ENCODE results near the gene HOXA11.

DNA sequence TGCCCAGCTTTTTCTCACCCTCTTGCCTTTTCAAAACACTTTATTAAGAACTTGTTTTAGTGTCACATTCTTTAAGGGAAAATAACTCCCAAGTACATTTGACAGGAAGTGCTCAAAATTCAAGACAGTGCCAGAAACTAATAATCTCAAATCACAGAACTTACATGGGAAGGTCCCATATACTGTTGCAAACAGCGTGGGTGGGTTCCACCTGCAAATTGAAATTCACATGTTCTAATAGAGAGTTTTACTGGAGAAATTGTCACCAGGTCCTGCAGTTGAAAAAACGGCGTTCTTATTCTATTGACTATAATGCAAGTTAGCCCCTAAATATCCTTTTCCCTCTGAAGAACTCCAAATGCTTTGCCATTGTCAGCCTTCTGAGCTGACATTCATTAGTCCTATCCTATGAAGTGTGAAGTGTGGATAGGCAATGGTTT lies 261.1 kb downstream of the SKAP2 start:
- PRO-cap, result no peak

- PRO-cap, result no peak
Measured at GRCh38 chr7:26664912-26665370, 199.4 kb downstream of the SKAP2 start.

DNA sequence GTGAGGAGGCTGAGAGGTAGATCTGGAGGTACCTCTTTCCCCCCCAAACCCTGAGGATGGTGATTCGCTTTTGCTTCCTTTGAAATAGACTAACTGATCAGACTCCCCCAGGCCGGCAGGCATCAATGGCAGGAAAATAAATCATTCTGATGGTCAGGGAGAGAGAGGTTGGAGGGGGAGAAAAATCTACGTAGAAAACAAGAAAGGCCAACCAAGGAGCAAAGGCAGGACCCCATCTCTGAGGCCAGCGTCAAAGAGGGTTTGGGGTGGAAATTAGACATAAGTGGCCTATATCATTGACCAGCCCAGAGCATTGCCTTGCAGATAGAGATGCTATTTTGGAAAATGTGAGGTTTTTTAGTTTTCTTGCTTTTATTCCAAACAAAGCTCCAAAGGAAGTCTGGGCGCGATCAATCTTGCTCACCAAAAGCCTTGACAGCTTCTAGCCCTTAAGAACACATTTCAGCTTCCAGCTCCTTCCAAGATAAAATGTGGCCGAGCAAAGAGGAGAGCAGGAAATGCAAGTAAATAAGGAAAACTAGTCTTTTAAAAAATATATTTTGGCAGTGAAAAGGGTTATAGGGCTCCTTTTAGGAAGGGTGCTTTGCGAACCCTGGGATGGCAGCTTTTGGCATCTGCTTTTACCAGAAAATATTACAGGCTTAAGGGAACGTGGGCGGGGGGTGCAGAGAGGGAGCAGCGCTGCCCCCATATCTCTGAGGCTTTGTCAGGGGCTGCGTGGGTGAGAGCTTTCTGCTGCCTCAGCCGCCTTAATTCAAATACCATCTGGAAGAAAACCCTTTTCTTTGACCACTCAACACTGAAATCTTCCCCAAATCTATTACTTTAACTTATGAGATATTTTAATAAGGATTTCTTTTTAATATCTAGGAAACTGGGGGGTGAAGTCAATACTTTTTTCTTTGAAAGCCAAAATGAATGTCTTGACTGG lies 2.1 kb upstream of the HOXA2 start:
- PRO-cap, result no peak

DNA sequence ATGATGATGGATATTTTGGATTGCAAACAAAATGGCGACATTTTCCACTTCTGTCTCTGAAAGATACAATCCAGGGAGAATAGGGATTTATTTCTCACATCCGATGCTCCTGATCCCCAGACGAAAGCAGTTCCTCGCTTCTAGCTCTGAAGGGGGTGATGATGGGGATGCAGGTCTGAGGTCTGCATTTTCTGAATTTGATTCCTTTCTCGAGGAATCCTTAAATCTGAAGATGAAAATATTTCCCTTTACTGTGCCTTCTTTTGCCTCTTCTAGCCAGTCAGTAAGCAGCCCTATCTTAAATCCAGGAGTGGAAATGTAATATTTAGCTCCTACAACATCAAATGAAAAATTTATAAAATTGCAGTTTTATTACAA lies 3.4 kb upstream of the HOXA2 start:
- PRO-cap, result no peak

DNA sequence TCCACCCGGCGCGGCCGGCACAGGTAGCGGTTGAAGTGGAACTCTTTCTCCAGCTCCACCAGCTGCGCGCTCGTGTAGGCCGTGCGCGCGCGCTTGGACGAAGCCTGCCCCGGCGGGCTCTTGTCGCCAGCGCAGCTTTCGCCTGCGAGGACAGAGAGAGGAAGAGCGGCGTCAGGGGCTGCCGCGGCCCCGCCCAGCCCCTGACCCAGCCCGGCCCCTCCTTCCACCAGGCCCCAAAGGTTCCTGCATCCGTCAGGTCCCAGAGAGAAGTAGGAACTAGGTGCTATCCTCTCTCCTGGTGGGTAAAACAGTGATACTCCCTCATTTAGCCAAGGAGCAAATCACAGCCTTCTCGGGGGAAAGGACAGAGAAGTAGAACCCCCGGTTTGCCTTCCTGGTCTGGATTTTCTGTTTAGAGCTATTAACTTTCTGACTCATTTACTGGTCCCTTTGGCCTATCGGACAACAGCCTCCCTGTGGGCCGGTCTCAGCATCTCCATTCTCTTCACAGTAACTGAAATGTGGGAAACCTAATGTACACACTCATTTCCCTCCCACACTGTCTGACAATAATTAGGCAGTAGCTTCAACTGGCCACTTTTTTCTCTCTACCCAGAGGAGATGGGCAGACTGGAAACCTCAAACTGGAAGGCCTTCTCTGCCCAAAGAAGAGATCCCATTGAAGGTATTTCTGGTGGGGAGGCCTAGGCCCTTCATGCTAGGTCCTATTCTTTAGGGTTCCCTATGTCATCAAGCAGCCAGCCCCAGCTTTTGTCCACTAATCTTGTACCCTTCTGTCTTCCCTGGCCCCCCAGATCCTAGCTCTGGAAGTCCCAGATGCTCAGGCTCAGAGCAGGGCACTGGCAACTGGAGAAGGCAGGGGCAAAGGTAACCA lies 6.3 kb upstream of the HOXA2 start:
- PRO-cap, result no peak

DNA sequence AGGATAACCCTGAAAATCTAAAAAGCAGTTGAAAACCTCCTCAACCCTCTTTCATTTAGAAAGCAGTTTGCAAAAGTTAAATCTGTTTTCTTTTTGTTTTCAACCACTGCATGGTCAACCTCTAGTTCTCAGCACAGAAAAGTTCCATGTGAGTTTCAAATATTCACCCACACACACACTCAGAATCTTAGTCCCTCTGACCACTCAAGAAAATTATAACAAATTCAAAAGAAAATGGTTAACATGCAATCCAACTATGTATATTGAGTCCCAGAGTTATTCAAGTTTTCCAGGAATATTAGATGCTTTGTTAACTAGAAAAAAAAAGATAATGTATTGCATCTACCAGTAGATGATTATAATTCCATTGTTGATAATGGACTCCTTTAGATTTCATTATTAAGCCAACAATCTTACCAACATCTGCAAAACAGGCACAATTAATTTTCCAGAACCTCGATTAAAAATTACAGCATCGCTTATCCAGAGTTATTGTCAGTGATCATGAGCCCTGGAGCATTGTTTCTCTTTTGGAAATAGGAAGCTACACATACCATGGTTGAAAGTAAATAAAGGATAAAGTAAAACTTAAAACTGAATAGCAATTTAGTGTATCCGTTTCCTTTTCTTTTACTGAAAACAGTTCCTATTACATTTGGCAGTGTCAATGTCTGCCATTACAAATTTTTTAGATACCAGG lies 9.7 kb upstream of the HOXA2 start:
- PRO-cap, result no peak

GRCh38 chr7:27116306-27117698 lies 13.8 kb downstream of the HOXA4 start:
- PRO-cap, result no peak

DNA sequence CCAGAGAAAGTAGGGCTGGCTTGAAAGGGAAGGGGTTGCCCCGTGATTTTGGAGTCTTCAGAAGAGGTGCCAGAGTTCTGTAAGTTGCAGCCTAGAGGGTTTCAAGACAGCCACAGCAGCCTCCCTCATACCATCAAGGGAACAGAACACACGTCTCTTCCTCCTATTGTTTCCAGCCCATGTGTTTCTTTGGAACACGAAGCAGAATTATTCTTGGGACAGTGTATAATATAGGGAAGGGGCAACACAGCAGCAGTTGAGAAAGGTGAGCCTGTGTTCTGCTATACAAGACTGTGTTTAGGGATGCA lies 5.2 kb downstream of the HOXA4 start:
- PRO-cap, result no peak

GRCh38 chr7:27143938-27144696 lies 636 bp upstream of the HOXA5 start:
- PRO-cap, result no peak

GRCh38 chr7:27144697-27145531 lies 1.4 kb upstream of the HOXA5 start:
- PRO-cap, result no peak

GRCh38 chr7:27148024-27148610 lies 543 bp upstream of the HOXA6 start:
- PRO-cap, result no peak

DNA sequence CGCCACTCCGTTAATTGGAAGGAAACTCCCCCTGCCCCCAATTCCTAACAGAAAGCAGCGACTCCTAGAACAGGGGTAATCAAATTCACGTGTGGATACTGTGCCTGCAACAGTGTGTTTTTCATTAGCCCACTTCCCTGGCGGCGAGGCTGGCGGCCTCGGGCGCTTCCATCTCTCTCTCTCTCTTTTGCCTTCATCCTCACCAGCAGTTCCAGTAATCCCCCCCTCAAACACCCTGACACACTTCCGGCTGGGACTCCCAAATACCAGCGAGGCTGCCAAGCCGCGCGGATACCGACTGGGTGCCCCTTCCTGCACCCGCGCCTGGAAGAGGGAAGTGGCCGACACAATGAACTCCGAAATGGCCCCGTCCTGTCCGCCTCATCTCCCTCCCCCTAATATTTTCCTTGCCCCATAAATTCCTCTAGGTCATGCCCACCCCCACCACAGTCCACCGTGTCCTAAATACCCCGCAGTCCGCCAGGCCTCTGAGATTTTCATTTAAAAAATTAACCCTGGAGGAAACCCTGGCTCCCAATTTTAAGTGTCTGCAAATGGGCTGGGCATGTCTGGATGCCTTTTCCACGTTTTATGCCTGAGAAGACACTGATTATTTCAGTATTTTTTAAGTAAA lies 1.8 kb upstream of the HOXA9 start:
- PRO-cap, result no peak

DNA sequence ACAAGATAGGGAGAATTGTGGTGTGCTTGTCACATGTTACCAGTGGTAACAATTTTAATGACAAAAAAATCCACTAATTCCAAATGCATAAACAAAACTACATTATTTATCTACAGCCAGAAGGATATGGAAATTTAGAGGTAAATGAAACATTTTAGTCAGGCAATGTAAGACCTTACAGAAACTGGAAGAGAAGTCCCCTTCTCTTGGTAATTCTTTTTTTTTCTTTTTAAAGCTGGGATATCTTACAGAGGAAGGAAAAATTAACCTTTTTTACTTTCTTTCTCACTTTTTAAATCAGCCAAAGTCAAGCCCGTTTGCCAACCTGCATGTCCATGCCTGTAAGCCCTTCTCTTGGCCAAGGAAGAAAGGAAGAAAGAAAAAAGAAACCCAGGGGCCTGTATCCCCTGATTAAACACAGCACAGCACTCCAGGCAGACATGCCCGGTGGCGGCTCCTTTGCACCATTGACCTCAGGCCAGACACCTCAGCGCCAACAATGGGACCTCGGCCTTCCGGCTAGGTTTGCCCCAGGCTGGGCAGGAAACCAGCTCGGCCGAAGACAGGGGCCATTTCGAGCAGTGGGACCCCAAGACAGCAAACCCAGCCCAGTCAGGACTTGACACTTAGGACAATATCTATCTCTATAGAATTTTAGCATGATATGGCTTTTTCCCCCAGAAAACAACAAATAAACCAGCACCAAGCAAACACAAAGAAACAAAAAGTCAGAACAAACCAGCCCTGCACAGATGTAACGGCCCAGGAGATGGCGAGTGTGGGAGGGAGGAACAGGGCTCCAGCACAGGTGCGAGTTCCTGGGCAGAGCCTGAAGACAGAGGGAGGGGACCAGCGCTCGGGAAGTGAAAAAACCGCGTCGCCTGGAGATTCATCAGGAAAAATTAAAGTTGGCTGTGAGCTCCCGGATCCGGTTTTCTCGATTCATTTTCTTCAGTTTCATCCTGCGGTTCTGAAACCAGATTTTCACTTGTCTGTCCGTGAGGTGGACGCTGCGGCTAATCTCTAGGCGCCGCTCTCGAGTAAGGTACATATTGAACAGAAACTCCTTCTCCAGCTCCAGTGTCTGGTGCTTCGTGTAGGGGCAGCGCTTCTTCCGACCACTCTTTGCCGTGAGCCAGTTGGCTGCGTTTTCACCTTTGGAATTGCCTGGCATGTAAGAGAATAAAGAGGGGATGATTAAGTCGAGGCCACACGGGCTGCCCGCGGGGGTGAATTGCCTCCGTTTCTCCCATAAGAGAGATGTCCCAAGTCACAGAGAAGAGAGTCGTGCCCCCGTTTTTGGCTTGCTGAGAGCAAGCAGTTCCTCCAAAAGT lies 2.6 kb downstream of the HOXA10 start:
- PRO-cap, result no peak

- PRO-cap, result no peak
Measured at GRCh38 chr7:27174548-27175079, 494 bp upstream of the HOXA10 start.

GRCh38 chr7:27175094-27176382 lies 1.4 kb upstream of the HOXA10 start:
- PRO-cap, result no peak

DNA sequence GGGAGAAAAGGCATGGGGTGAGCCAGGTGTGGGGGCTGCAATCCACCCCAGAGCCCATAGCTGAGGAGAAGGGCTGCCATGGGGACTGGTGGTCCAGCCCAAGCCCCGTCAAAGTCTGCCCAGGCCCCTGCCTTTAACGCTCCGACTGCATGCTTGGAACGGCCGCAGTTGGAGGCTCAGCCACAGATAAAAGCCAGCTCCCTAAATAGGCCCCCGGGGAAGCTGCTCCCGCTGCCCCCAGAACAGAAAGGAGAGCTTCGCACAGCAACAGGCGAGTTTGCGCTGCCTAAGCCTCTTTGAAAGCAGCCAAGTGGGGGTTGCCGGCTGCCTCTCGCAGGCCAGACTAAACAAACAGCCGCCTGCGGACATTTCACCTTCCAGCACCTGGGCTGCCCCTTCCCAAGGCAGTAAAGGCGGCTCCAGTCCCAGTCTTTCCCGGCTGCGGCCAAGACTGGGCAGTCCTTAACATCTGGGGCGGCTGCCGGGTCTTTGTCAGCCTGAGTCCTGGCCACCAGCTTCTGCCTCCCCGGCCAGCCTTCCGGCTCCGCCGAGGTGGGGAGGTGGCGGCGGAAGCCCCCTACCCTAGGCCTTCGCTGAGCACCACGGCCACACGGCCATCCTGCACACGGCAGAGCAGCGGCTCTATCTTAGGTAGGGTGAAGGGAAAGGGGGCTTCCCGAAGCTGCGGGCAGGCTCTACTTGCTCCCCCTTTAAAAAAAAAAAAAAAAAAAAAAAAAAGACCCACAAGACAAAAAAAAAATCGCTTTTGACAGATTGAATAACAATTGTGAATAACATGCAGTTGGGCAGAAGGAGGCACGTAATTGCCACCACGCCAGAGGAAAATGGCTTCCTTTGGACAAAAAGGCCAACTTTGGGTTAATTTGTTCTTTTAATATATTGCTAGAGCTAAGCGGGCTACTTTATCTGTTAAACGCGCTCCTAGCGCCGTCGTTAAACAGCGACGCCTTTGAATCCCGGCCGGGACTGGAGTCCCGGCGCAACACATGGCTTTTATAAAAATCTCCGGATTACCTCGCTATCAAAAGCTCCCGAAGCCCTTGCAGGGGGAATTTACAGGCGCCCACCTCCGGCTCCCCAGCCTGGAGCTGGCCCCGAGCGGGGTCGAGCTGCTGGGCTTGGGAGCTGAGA lies 1.6 kb downstream of the HOXA11 start:
- PRO-cap, result no peak

GRCh38 chr7:27185135-27186267 lies at the start of gene HOXA11:
Gene HOXA11 (minus strand): TSS chr7:27185232.
- PRO-cap, result no peak

DNA sequence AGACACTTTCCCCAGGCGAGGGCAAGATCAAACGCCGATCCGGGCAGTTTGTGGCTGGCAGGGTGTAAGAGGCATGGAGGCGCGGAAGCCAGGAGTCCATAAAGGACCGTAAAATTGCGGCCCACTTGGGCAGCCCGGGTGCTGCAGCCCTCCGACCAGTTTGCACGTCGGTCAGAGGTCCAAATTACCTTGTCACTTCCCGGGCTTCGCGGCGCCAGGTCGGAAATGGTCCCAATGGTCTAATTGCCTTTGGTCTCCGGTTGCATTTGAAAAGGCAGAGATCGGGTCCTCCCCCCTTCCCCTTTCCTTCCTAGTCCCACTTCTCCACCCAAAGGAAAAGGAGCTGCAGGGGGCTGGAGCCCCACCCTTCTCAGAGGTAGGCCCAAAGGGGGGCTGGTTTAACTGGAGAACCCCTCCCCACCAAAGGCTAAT lies 1.2 kb downstream of the EVX1 start:
- PRO-cap, result no peak

- PRO-cap, result no peak
Measured at GRCh38 chr7:27277562-27277917, 34.9 kb downstream of the EVX1 start.

DNA sequence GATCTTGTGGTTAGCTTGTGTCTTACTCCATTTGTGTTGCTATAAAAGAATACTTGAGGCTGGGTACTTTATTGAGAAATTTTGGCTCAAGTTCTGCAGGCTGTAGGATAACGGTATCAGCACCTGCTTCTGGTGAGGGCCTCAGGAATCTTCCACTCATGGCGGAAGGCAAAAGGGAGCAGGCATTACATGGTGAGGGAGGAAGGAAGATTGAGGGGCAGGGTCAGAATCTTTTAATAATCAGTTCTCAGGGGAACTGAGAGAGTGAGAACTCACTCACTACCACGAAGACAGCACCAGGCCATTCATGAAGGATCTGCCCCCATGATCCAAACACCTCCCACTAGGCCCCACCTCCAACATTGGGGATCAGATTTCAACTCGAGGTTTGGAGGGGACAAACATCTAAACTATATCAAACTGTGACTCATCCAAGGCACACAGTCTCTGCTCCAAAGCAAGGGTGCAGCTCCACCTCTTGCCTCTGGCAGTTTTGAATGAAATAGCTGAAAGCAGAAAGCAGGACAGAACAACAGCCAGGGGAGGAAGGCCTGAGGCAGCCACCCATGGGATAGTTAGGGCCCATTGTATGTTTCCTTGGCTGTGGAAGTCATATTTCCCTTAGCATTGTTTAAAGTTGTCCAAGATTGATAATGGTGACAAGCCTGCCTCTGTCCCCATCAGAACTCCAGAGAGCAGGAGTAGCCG lies 129.6 kb downstream of the EVX1 start:
- PRO-cap, result no peak

Measured in neutrophil (primary cell).